ENCODE data around the genes HARS2 and SLC25A2.

- PRO-cap, result no peak
Observed at GRCh38 chr5:140438144-140438795, 36.6 kb downstream of the ANKHD1 start.

DNA sequence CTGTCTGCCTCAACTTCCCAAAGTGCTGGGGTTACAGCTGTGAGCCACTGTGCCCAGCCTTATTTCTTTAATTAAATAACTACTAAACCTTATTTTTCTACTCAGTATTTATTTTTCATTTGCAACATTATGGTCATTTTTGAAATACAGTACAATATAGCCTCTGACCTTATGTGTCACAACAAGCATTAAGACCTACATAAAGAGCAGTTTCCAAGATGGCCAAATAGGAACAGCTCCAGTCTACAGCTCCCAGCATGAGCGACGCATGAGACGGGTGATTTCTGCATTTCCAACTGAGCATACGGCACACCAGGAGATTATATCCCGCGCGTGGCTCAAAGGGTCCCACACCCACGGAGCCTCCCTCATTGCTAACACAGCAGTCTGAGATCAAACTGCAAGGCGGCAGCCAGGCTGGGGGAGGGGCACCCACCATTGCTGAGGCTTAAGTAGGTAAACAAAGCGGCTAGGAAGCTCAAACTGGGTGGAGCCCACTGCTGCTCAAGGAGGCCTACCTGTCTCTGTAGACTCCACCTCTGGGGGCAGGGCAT, 50.2 kb downstream of the ANKHD1 start:
- PRO-cap, result no peak

GRCh38 chr5:140457606-140457903, 55.9 kb downstream of the ANKHD1 start:
- PRO-cap, result no peak

- PRO-cap, result no peak
Observed at GRCh38 chr5:140506825-140507024, 40.7 kb upstream of the EIF4EBP3 start.

DNA sequence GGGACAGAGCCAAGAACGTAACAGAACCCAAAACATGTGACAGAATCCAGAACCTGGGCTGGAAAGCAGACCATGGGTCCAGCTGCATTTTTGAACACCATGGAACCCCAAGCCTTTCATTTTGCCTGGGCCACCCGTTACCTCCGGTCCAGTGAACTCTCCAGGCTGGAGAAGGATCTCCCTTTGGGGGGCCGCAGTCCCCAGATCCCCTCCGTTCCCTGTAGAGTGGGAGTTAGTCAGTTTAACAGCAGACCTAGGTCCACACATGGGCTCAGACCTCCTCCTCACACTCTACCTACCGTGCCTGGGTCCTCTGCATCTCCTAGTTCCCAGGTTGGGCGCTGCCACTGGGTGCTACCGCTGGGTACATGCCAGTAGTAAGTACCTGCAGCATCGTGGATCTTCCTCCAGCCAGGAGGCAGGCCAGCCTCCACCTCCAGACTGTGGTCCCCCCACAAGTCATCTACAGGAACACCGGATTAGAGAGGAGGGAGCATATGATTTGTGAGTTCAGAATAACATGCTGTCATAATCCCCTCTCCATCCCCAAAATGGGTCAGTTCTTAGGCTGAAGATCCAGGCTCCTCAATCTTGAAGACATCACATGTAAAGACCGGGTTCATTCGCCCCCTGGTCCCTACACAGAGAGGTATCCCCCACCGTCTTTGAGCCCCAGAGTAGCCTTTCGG, 801 bp downstream of the APBB3 start:
- PRO-cap, result no peak

DNA sequence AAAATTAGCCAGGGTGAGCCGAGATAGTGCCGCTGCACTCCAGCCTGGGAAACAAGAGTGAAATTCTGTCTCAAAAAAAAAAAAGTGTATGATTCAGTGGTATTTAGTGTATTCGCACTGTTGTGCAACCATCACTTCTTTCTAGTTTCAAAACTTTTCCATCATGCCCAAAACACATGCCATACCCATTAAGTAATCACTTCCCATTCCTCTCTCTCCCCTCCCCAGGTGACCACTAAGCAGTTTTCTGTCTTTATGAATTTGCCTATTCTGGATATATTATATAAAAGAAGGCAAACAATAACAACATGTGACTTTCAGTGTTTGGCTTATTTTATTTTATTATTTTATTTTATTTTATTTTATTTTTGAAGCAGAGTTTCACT, 30.0 kb downstream of the CD14 start:
- PRO-cap, result no peak

- PRO-cap, result bidirectional peak, plus-strand start at chr5:140609362, minus-strand start at chr5:140609277
Observed at GRCh38 chr5:140609082-140609629, 23.8 kb downstream of the CD14 start.

- PRO-cap, result no peak
Observed at GRCh38 chr5:140668743-140669605, 4.3 kb downstream of the WDR55 start.

GRCh38 chr5:140691222-140692042, at the start of gene HARS2:
TSS of gene HARS2 (plus strand) at chr5:140691455.
- PRO-cap, result bidirectional peak, plus-strand start at chr5:140691614, minus-strand start at chr5:140691319

GRCh38 chr5:140708090-140708725, 8.0 kb downstream of the ZMAT2 start:
- PRO-cap, result no peak

DNA sequence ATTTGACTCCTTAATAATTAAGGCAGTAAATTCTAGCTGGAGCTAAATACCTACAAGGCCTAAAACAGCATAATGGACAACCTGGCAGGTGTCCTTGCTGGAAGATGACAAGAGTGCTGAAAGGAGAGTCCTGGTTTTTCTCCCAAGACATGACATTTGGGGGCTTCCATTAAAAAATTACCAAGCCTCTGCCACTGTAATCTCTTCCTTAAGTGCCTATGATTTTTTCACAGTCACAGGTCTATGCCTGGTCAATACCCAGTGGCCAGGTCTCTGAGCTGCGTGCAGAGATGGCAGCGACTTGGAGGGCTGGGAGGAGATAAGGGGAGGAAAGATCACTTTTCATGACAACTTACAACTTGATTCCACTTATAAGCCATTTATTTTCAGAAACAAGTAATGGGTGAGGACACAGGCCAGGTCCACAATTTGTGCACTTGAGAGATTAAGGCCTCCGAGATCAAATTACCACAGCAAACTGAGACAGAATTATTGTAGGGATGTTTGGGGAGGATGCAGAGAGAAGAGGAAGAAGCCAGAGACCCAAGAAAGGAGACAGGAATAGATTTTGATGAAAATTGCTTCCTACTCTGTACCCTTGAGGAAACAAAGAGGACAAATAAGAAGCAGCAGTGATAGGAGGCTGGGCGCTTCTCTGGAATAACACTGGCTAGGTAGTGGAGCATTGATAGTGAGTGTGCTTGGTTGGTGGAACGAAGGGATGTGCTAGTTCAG, 1.9 kb upstream of the PCDHAC2 start:
- PRO-cap, result no peak

DNA sequence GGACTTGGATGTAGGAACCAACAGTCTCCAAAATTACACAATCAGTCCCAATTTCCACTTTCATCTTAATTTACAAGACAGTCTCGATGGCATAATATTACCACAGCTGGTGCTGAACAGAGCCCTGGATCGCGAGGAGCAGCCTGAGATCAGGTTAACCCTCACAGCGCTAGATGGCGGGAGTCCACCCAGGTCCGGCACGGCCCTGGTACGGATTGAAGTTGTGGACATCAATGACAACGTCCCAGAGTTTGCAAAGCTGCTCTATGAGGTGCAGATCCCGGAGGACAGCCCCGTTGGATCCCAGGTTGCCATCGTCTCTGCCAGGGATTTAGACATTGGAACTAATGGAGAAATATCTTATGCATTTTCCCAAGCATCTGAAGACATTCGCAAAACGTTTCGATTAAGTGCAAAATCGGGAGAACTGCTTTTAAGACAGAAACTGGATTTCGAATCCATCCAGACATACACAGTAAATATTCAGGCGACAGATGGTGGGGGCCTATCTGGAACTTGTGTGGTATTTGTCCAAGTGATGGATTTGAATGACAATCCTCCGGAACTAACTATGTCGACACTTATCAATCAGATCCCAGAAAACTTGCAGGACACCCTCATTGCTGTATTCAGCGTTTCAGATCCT, 978 bp downstream of the PCDHB2 start:
- PRO-cap, result no peak

GRCh38 chr5:141121963-141122313, 320 bp downstream of the PCDHB4 start:
- PRO-cap, result no peak

- PRO-cap, result no peak
Observed at GRCh38 chr5:141303851-141304196, at the start of gene SLC25A2. TSS of gene SLC25A2 (minus strand) at chr5:141304049.

- PRO-cap, result no peak
Observed at GRCh38 chr5:141318676-141319373, 1.8 kb downstream of the TAF7 start.

- PRO-cap, result no peak
Observed at GRCh38 chr5:141477803-141478710, 2.3 kb downstream of the PCDHGC3 start.

- PRO-cap, result unidirectional peak, plus-strand start at chr5:141507989
Observed at GRCh38 chr5:141507595-141508324, 18.9 kb downstream of the PCDHGC5 start.

GRCh38 chr5:141513520-141514552, 25.0 kb downstream of the PCDHGC5 start:
- PRO-cap, result bidirectional peak, plus-strand start at chr5:141513805, minus-strand start at chr5:141513728; bidirectional peak, plus-strand start at chr5:141514317, minus-strand start at chr5:141514189

GRCh38 chr5:141525670-141526843, 37.2 kb downstream of the PCDHGC5 start:
- PRO-cap, result bidirectional peak, plus-strand start at chr5:141525931, minus-strand start at chr5:141525899

- PRO-cap, result no peak
Observed at GRCh38 chr5:141531174-141531590, 42.3 kb downstream of the PCDHGC5 start.